ENCODE results near the gene TMEM87A.

DNA sequence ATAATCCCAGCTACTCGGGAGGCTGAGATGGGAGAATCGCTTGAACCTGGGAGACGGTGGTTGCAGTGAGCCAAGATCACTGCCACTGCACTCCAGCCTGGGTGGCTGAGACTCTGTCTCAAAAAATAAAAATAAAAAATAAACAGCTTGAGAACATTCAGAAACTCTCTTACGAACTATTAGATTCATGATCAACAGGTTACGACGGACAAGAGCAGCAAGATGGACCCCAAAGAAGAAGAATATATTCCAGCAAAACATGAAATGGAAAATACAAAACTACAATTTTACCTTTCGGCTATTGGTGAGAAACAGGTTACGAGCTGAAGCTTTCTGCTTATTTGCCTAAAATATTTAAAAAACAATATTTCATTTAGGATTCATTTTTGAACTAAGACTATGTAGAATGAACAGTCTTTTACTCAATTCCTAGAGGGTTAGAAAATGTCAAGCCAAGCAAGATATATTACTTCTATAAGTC is 35.3 kb downstream of the INO80 start:
- PRO-cap, 4 experiments, result no peak in any of the 4 experiments
- RAMPAGE, long total RNA, 4 experiments, result start-site peak on the minus strand in 1 of 4 experiments, centred at position 316 of the sequence, 17 reads per replicate

DNA sequence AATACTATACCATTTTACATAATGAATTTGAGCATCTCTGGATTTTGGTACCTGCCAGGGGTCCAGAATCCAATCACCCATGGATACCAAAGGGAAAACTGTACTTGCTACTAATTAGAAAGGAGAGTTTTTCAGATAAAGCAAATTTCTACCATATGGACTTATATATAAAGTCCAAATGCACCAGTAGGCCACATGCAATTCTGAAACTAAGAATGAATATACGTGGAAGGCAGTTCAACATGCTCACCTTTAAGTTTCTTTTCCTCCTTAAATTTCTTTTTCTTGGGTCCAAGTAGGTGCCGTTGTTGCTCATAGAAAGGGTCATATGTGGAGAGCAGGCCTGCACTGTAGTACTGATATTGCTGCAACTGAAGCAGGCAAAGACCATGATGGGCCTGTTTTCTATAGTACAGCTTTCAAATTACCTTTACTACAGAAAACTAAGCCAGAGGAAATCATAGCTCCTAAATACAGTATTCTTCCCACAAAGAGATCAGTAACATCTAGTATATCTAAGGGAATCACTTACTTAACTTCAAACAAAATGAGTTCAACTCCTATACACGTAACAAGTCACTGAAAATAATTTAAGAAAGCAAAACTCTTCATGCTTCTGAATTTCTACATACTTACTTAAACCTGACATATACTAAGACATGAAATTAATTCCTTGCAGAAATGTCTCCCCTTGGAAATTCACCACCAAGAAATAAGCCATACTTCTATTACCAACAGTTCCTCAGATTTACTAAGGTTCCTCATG is 28.6 kb downstream of the INO80 start:
- PRO-cap, 4 experiments, result no peak in any of the 4 experiments
- RAMPAGE, long total RNA, 4 experiments, result no peak in any of the 4 experiments

DNA sequence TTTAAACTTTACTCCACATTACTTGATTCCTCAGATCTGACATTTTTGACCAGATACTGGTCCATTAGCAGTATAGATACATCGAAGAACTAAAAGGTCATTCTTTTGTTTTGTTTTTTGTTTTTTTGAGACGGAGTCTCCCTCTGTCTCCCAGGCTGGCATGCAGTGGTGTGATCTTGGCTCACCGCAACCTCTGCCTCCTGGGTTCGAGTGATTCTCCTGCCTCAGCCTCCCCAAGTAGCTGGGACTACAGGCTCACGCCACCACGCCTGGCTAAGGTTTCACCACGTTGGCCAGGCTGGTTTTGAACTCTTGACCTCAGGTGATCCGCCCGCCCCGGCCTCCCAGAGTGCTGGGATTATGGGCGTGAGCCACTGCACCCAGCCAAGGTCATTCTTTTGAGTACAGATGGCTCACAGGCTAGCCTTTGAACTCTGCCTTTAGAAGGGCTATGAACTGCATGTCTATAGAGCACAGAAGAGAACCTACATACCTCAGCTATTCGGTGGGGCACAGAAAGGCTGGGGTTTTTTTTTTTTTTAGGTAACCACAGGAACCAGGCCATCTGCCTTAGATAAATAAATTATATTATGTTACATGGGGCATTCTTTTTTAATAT is 28.7 kb downstream of the CHP1 start:
- PRO-cap, 4 experiments, result no peak in any of the 4 experiments
- RAMPAGE, long total RNA, 4 experiments, result no peak in any of the 4 experiments

DNA sequence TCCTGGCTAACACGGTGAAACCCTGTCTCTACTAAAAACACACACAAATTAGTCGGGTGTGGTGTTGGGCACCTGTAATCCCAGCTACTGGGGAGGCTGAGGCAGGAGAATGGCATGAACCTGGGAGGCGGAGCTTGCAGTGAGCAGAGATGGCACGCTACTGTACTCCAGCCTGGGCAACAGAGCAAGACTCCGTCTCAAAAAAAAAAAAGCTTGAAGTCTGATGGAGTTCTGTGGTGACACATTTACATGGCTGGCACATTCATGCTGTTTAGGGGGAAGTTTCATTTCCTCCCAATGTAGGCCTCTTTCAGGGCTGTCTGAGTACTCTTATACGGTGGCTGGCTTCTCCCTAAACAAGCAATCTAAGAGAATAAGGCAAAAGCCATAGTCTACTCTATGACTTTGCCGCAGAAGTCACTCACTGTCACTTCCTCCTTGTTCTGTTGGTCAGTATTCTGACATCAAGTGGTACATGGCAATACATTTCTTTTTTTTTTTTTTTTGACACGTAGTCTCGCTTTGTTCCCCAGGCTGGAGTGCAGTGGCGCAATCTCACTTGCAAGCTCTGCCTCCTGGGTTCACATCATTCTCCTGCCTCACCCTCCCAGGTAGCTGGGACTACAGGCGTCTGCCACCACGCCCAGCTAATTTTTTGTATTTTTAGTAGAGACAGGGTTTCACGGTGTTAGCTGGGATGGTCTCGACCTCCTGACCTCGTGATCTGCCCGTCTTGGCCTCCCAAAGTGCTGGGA is 41.2 kb downstream of the OIP5 start:
- PRO-cap, 4 experiments, result peak in 1 of 4 experiments; most common plus-strand start position 459 of the sequence (in 1); most common minus-strand start position 367 of the sequence (in 1)
- RAMPAGE, long total RNA, 4 experiments, result no peak in any of the 4 experiments

- PRO-cap, 4 experiments, result no peak in any of the 4 experiments
- RAMPAGE, long total RNA, 4 experiments, result no peak in any of the 4 experiments
These were observed 5.7 kb downstream of the NDUFAF1 start for GRCh38 chr15:41396469-41397076.

GRCh38 chr15:41443323-41443660 is 26.4 kb downstream of the RTF1 start:
- PRO-cap, 4 experiments, result peak in 1 of 4 experiments; most common plus-strand start chr15:41443603 (in 1)
- RAMPAGE, long total RNA, 4 experiments, result start-site peak on the plus strand in 1 of 4 experiments, at chr15:41443242-41443578 at its widest, 5 reads per replicate

- PRO-cap, 4 experiments, result no peak in any of the 4 experiments
- RAMPAGE, long total RNA, 4 experiments, result no peak in any of the 4 experiments
These were observed 4.3 kb upstream of the TYRO3 start for GRCh38 chr15:41554808-41555007.

DNA sequence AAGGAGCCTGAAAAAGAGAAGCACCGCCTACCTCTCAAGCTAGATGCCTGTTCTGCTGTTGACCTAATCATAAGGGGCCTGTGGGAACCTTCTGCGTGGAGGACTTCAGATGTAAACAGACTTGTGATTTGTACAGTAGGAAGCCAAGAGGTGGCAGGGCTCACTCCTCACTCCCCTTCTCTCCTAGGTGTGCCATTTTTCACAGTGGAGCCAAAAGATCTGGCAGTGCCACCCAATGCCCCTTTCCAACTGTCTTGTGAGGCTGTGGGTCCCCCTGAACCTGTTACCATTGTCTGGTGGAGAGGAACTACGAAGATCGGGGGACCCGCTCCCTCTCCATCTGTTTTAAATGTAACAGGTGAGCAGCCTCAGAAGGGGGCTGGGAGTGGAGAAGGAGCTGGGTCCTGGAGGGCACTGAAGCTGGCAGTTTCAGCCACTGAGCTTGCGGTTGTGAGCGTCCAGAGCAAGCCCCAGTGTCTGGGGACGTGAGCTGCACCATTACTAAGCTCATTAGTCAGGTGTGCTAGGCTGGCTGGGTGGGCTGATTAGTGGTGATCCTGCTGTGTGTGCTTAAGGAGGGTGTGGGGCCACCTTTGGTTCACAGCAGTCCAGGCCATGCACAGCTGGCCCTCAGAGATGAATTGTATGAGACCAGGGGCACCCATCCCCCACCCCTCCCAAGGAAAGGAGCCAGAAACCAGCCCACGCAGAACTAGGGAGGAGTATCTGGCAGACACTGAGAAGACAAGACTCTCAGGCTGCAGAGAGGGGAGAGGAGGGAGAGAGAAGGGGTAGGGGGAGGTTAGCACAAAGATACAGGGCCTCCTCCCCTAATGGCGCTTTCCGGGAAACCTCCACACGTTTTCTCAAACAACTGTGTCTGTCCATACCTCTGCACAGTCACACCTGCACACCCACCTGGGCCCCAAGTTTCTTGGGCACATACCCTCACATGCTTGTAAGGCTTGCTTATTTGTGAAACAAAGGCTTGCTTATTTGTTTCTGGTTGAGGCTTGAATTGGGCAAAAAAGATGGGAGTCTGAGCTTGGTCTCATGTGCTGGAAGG is 3.7 kb downstream of the TYRO3 start:
- PRO-cap, 4 experiments, result no peak in any of the 4 experiments
- RAMPAGE, long total RNA, 4 experiments, result no peak in any of the 4 experiments

GRCh38 chr15:41727185-41727625 is 47.1 kb upstream of the MAPKBP1 start:
- PRO-cap, 4 experiments, result no peak in any of the 4 experiments
- RAMPAGE, long total RNA, 4 experiments, result no peak in any of the 4 experiments

- PRO-cap, 4 experiments, result no peak in any of the 4 experiments
- RAMPAGE, long total RNA, 4 experiments, result no peak in any of the 4 experiments
These were observed 1.9 kb downstream of the MAPKBP1 start for GRCh38 chr15:41776294-41776561.

GRCh38 chr15:41900556-41901575 is 7.0 kb upstream of the SPTBN5 start:
- PRO-cap, 4 experiments, result no peak in any of the 4 experiments
- RAMPAGE, long total RNA, 4 experiments, result no peak in any of the 4 experiments

DNA sequence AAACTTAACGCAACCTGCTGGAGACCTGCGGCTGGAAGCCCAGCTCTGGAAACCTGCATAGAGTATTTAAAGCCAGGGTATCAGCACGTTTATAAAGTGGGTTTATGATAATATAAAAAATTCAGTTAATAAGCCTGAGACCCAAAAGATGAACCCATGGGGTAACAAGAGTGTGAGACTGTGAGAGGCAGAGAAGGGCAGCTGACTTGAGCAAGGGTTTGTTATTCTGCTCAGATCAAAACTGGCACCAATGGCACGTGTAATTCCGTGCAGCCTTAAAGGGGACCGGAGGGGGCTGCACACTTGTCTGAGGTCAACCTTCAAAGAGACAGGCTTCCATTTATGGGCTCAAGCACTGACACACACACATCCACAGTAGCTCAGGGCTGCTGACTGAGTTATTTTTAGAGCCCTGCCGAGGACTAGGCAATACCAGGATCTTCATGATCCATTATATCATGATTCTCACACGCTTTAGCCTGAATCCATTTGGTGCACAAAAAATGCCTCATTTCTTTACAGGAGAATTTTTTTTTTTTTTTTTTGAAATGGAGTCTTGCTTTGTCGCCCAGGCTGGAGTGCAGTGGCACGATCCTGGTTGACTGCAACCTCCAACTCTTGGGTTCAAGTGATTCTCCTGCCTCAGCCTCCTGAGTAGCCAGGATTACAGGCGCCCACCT is 20.5 kb upstream of the SPTBN5 start:
- PRO-cap, 4 experiments, result no peak in any of the 4 experiments
- RAMPAGE, long total RNA, 4 experiments, result no peak in any of the 4 experiments

- PRO-cap, 4 experiments, result peak in 3 of 4 experiments; most common plus-strand start chr15:41936976 (in 1); most common minus-strand start chr15:41936747 (in 1)
- RAMPAGE, long total RNA, 4 experiments, result no peak in any of the 4 experiments
These were observed 35.5 kb downstream of the EHD4 start for GRCh38 chr15:41936499-41937605.

DNA sequence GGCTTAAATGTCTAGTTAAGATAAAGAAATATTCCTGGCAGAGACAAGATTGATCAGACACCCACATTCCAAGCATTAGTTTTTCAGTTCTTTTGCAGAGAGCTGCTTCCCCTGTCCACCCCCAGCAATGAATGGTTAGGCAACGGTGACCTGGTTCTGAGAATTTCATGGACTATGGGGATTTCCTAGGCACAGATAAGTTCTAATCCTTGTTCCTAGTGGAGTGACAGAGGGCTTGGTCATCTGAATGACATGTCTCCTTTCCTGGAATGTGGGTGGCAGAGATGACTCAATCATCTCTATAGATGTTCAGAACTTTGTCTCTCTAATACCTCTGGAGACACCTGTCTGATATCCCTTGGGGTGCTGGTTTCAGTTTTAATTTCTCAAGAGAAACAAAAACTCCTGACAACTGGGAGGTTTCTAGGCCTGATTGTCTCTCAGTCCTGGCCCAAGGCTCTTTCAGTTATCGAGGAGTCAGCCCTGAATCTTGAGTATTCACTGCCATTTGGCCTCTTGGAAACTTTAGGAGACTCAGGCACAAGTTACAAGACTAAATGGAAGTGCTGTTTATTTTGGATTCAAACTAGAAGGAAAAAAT is 10.4 kb downstream of the PLA2G4E start:
- PRO-cap, 4 experiments, result no peak in any of the 4 experiments
- RAMPAGE, long total RNA, 4 experiments, result no peak in any of the 4 experiments

DNA sequence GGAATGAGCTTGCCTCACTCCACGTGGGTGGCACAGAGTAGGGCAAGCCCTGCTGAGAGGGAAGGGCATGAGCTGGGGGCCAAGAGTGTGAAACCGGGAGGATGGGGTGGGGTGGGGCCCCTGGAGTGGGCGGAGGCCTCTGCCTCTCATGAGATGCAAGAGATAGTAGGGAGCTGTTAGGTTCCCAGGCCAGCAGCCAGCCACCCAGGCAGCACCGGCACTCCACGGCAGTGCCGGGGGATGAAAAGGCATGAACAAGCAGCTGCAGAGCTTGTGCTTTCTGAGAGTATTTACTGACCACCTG is 24.4 kb upstream of the PLA2G4E start:
- PRO-cap, 4 experiments, result no peak in any of the 4 experiments
- RAMPAGE, long total RNA, 4 experiments, result no peak in any of the 4 experiments

GRCh38 chr15:42139526-42140214 is 16.8 kb downstream of the PLA2G4F start:
- PRO-cap, 4 experiments, result no peak in any of the 4 experiments
- RAMPAGE, long total RNA, 4 experiments, result no peak in any of the 4 experiments

DNA sequence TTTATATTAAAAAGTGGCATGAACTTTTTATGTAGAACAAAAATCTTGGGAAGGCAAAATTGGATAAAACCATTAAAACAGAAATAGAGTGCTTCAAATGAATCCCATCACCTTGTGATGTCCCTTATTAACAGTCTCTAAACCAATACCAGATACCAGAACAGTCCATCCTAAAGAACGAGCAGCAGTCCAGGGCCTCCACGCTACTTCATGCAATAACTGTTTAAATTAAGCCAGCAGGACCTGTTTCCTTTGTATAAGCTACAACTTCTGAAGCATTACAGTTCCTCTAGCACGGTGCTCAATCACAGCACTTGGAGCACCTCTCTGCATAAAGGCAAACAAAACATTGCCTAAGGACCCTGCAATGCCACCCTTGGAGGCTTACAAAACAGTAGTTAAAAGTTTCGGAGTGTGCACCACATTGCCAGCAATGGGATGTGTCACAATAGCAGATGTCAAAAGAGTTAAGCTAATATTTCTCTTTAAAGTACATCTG is 2.5 kb upstream of the VPS39 start:
- PRO-cap, 4 experiments, result no peak in any of the 4 experiments
- RAMPAGE, long total RNA, 4 experiments, result no peak in any of the 4 experiments

DNA sequence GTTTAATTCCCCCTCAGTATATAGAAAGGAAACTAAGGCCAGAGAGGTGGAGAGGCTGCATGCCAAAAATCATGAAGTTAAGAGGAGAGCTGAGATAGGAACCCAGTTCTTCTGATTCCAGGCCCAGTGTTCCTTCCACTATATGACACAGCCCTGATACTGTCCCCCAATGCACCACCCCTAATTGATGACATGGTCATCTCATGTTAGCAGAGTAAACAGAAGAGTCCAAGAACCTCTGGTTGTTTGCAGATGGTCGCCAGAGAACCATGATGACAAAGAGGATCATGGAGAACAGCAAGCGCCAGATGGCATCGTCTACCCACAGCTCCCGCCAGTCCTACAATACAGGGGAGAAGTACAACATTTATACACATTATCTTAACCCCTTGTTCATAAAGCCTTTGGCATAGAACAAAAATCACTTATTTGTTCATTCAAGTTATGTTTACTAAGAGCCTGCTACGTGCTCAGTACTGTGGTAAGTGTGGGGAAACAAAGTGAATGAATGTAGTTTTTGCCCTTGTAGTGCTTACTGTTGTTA is 18.5 kb upstream of the VPS39 start:
- PRO-cap, 4 experiments, result no peak in any of the 4 experiments
- RAMPAGE, long total RNA, 4 experiments, result no peak in any of the 4 experiments

DNA sequence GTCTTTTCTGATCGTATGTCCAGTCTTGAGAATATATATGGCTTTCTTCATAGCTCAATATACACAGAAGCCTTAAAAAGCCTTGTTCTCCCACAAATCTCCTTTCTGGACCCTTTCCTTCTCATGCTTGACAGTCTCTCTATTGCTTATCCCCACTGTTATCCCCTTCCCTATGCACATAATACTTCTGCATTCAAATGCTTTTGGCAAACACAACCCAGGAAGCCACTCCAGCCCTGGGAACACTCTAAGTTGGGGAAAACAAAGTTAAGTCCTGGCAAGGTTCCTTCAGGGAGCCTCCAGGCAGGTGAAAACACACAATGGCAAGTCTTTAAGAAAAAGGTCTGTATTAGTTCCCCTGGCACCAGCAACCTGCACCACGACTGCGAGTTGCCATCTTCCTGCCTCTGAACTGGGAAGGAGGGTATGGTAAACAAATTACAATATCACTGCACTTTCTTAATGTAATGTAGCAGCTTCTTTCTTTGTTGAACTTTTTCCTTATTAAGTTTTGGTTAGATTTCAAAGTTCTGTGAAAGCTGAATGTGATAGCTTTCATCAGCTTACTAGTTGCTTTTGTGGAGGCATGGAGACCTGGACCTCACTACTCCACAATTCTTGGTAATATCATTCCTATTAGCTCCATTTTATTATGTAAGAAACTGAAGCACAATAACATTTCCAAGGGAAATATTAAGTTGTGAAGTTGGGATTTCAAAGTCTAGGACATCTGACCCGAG is 19.6 kb upstream of the GANC start:
- PRO-cap, 4 experiments, result no peak in any of the 4 experiments
- RAMPAGE, long total RNA, 4 experiments, result no peak in any of the 4 experiments

DNA sequence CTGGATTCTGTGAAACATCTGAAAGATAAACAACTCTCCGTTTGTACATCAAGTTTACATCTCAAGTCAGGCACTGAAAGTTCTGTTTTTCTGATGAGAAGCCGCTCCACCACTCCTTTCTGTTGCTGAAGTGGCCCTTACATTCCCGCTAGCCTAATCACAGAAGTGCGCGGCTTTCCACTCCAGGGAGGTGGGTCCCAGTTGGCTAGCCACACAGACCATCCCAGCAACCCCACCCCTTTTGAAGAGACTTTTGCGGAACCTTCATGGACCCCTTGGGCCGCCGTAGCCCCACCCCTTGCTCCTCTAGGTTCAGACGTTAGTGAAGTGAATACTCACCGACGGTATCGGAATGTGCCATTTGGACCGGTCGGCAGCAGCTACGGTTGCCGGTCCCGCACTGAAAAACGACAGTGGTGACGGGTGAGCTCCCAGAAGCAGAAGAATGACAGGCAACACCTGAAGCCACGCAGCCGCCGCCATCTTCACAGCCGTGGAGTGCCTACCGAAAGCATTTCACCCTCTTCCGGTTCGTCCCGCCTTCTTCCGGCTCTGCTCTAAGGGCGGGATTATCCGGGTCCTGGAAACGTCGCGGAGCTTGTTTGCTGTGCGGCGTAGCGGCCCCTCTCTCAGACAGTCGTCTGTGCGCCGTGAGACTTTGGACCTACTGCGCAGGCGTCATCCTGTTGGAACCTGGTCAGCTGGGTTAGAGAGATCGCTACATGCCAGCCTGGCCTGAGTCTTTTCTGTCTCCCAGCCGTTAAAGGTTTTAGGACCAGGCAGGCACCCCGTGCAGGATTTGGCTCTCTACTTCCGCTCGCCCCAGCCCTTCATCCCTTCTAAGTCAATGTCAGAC is at the start of gene TMEM87A:
TSS of gene TMEM87A (minus strand) at position 518 of the 856 bp plus-strand sequence.
- PRO-cap, 4 experiments, result peak in 4 of 4 experiments; most common plus-strand start position 315 of the sequence (in 2); most common minus-strand start position 500 of the sequence (in 4)
- RAMPAGE, long total RNA, 4 experiments, result start-site peak on the plus strand in 4 of 4 experiments, centred at positions 302 to 696 of the sequence, 21 to 206 reads per replicate; start-site peak on the minus strand in 2 of 4 experiments, centred at positions 499 to 520 of the sequence, 160 to 432 reads per replicate